Ureter (tissue), 1 donor: ENCODE data around the gene SIRPB1.

DNA sequence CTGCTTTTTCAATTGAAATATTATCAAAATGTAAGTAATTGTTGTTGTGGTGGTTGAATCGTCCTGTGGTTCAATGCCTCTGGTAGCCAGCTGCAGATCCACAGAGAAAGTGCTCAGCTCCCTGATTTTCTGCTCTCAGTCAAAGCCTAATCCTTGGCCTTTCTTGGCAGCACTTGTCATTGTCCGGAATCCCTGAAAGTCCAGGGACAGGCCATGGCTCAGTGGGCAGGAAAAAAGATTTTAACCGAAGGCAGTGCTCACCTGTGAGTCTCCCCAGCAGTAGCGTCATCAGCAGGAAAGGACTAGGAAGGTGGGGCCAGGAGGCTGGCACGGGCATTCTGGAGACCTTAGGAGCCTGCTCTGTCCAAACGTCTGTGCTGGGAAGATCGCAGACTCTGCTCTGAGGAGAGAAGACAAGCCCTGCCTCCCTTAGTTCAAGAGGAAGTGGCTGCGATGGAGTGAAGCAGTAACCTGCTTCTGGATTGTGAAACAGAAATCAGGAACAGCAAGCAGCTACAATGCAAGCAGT lies at the start of gene SIRPB1:
Gene SIRPB1 (minus strand): TSS at position 402 of the 529 bp plus-strand sequence.
- PRO-cap: no peak

GRCh38 chr20:1654987-1655430 lies 2.6 kb downstream of the SIRPG start:
- PRO-cap: no peak

DNA sequence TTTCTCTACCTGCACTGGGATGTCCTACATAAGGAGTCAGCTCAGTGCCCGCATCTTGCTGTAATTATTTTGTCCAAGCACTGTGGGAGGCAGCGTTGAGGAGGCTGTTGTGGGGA lies 91.4 kb upstream of the SIRPA start:
- PRO-cap: no peak

- PRO-cap: no peak
Observed at GRCh38 chr20:1830161-1830722, 65.0 kb upstream of the SIRPA start.

DNA sequence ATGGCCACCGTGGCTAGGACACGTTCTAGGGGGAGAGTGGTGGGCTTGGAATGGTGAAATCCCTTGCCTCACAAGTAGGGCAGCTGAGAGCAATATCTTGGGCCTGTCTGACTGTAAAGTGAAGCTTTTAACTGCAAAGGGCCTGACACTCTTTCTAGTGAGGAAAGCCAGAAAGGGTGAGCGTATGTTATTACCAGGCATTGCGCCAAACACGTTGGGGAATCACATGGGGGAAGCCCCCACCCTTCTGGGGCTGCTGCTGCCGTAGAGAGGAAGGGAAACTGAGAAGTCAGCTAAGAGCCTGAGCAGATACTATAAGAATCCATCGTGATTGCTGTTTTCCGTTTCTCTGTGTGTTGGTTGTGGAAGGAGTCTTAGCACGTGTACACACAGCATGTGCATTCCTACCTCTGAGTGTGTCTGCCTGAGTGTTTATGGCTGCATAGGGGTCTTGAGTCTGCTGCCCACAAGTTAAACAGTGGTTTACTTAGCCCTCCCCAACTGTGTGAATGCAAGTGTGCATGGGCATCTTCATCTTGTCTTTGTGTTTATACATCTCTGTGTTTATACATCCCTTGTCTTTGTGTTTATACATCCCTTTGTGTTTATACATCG lies 50.4 kb upstream of the SIRPA start:
- PRO-cap: no peak

DNA sequence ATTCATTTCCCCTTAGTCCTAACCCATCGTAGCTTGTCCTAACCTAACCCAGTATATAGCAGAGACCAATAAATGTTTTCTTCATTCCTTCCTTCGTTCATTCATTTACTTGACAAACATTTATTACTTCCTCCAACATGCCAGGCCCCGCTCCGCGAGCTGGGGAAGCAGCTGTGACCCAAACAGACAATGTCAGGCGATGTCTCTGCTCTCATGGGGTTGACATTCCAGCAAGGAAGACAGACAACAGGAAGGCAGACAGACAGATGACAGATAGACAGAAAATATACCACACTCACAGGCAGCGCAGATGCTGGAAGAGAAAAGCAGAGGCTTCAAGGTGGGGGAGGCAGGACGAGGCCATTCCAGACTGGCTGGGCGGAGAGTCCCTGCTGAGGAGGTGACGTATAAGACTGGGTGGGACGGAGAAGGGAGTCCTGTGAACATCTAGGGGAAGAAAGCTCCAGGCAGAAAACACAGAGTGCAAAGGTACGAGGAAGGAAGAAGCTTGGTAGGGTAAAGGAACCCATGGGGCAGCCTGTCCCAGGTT lies 33.7 kb upstream of the SIRPA start:
- PRO-cap: no peak

GRCh38 chr20:1879754-1880164 lies 15.4 kb upstream of the SIRPA start:
- PRO-cap: no peak

- PRO-cap: no peak
Observed at GRCh38 chr20:1880785-1880999, 14.5 kb upstream of the SIRPA start.

GRCh38 chr20:1897530-1898080 lies 2.4 kb downstream of the SIRPA start:
- PRO-cap: no peak

DNA sequence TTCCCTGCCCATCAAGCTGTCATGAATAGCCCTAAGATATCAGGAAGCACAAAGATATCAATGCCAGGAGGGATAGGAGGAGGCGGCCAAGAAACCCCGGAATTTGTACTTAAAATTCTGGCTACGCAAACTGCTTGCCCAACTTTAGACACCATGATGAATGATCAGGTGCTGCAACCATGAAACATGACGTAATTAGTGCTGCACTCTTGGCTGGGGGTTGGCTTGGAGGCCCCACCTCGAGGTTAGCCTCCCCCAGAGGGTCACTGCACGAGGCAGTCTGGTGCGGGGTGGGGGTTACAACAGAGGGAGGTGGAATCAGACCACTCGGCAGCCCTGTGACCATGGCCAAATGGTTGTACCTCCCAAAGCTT lies 8.9 kb downstream of the SIRPA start:
- PRO-cap: no peak

DNA sequence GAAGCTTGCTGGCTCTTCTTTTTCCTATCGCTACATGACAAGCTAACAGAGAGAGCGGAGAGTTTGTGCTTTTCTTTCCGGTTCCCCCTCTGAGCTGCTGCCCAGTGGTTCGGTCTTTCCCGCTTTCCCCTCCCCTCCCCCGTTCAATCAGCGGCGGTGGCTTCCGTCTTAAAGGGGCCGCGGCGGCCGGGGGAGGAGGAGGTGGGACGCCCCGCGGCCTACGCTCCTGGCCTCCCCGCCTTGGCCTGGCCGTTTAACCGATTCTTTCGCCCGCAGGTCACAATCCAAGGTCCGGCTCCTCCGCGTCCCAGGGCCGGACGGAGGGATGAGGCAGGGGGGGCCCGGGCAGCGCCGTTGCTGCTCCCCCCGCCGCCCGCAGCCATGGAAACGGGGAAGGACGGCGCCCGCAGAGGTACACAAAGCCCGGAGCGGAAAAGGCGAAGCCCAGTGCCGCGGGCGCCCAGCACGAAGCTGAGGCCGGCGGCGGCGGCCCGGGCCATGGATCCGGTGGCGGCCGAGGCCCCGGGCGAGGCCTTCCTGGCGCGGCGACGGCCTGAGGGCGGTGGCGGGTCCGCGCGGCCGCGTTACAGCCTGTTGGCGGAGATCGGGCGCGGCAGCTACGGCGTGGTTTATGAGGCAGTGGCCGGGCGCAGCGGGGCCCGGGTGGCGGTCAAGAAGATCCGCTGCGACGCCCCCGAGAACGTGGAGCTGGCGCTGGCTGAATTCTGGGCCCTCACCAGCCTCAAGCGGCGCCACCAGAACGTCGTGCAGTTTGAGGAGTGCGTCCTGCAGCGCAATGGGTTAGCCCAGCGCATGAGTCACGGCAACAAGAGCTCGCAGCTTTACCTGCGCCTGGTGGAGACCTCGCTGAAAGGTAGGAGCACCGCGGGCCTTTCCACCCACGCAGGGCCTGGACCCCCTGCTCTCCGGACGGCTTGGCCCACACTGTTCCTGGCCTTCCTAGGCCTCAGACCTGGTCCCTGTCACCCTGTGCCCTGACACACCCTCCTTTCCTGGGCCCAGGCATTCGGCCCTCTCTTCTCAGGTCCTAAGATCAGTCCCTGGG lies 1.2 kb downstream of the STK35 start:
- PRO-cap: bidirectional peak, plus-strand start at position 171 of the sequence, minus-strand start outside the sequence; bidirectional peak, plus-strand start at position 447 of the sequence, minus-strand start at position 383 of the sequence

DNA sequence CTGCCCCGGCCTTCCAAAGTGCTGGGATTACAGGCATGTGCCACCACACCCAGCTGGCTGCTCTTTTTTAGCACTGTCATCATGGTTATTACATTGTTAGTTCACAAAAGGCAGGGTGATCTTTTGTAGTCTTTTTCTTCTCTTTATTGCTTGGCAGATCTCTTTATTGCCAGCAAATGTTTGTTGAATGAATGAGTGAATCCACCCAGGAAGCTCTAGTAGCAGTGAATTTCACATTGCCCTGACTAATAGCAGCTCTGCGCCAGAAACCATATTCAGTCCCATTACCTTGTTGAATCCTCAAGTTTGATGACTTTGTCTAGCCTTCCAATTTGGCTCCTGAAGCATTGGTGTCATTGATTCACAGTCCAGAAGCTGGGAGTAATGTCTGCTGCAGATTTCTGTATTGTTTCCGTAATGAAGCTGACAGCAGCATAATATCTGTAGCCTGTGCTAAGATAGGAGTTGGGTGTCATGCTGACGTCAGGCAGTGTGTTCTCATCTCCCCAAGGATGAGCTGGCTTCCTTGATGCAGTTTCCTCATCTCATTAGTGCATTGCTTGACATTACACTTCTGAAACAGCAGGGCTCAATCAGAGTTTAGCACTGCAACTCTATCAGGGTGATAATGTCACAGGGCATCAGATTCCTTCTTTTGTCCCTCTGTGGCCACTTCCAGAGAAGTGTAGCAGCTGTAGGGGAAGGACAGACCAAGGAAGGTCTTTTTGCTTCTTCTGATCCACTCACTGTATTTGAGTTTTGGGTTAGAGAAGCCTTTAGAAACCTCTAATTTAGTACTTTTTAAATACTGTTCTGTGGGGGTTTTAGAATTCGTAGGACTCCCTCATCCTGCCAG lies 84.8 kb upstream of the TGM3 start:
- PRO-cap: no peak

DNA sequence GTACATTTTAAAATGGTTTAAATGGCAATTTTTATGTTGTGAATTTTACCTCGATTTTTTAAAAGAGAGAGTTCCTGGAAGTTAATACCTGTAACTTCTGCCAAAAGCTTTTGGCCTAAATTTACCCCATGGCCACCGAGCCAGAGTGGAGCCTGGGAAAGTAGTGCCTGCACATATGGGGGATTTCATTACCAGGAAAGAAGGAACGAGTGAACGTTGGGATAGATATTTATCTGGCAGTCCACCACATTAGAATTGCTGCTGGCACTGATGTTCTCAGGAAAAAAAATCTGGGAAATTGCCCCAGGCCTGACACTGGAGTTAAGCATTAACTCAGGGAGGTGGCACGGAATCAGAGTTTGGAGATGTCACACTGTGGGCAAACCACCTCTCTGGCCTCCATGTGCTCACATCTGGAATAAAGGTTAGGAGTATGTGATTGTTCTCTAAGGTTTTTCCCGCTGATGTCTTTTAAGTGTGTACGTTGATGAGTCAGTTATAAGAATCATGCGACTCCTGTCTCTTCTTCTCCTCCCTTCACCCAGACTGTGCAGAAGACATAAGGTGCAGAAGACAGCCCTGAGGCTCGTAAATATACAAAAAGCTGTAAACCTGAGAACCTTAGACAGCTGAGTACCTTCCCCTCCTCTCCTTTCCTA lies 7.8 kb downstream of the TGM3 start:
- PRO-cap: no peak

- PRO-cap: bidirectional peak, plus-strand start at chr20:2653012, minus-strand start at chr20:2652994
Observed at GRCh38 chr20:2652758-2653801, 648 bp downstream of the NOP56 start.

- PRO-cap: no peak
Observed at GRCh38 chr20:2656903-2657399, 4.5 kb downstream of the NOP56 start.

DNA sequence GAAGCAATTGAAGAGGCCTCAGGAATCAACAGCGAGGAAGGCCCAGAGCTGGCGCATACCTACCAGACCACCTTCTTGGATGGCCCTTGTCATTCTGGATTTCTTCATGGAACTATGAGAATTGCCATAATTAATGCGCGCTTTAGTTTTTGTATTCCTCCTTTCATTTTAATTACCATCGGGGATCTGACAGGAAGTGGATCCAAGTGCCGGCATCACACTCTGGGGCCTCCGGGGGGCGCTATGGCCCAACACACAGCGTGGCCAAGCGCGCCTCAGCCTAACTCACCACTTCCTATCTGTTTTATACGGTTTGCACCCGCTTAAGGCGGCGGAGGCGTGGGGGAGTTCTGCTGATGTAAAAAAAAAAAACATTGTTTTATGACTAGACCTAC lies 4.7 kb upstream of the EBF4 start:
- PRO-cap: no peak

- PRO-cap: no peak
Observed at GRCh38 chr20:2691866-2692458, 618 bp upstream of the EBF4 start.

DNA sequence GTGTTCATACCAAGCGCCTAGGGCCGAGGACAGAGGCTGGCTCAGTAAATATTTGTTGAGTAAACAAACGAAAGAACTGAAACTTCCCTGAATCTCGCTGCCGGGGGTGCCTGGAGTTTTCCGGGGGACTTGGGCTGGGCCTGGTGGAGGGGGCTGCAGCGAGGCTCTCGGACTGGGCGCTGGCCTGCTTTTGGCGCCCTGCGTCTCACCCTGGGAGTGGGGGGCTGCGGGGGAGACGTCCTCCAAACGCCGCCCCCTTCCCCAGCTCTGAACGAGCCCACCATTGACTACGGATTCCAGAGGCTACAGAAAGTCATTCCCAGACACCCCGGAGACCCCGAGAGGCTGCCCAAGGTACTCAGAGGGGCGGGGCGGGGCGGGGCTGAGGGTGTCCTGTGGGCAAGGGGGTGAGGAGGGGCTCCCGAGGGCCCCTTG lies 49.0 kb downstream of the CPXM1 start:
- PRO-cap: no peak

GRCh38 chr20:2751870-2752942 lies 48.2 kb downstream of the CPXM1 start:
- PRO-cap: unidirectional peak, minus-strand start at chr20:2752313

GRCh38 chr20:2799504-2800151 lies 799 bp downstream of the CPXM1 start:
- PRO-cap: no peak